ENCODE measurements around a stretch of chr6.

DNA sequence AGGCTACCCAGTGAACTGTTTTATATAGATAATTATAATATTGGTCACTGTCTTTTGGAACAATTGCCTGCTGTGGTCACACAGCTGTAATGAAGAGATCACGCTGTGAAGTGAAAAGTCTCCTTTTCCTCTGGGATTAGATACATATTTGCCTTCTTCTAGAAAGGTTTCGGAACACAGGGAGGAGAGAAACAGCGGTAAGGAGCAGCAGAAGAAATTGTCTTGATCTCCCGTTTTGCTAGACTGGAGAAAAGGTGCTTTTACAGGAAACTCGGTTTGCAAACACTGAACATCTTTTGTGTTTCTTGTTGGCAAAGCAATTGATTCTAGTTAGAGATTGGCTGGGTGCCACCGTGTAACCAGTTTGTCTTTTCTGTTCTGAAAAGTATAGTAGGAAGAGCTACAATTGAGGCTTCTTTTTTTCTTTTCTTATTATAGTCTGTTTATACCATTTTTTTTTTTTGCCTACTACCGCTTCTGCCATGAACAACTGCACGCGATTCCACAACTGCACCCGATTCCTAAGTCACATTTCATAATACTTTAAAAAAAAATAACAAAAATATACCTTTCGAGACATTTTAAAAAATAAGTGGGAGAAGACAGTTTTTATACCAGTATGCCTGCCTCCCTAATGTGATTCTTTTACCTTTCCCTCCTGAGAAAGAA, 404.1 kb upstream of the ID4 start:
- PRO-cap = no peak

DNA sequence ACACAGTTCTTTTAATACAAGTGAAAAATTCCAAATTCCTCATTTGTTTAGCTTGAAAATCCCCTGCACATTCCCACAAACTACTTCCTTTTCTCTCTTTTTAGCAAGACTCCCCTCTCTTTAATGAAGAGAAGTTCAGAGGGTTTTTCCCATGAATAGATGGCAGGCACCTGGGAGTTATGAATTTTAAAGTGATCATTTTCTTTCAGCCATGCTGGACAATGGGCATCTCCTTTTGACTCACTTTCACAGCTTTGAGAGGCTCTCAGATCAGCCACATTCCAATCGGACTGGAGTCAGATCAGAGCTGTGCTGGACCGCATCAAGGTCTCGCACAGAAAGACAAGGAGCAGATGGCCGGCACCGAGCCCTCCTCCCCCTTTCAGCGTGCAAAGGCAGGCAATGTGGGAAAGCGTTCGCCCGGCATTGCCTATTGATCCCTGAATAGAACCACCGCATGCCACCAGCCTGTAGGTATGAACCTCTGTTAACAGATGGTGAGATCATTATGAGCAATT, 117.7 kb upstream of the ID4 start:
- PRO-cap = no peak

DNA sequence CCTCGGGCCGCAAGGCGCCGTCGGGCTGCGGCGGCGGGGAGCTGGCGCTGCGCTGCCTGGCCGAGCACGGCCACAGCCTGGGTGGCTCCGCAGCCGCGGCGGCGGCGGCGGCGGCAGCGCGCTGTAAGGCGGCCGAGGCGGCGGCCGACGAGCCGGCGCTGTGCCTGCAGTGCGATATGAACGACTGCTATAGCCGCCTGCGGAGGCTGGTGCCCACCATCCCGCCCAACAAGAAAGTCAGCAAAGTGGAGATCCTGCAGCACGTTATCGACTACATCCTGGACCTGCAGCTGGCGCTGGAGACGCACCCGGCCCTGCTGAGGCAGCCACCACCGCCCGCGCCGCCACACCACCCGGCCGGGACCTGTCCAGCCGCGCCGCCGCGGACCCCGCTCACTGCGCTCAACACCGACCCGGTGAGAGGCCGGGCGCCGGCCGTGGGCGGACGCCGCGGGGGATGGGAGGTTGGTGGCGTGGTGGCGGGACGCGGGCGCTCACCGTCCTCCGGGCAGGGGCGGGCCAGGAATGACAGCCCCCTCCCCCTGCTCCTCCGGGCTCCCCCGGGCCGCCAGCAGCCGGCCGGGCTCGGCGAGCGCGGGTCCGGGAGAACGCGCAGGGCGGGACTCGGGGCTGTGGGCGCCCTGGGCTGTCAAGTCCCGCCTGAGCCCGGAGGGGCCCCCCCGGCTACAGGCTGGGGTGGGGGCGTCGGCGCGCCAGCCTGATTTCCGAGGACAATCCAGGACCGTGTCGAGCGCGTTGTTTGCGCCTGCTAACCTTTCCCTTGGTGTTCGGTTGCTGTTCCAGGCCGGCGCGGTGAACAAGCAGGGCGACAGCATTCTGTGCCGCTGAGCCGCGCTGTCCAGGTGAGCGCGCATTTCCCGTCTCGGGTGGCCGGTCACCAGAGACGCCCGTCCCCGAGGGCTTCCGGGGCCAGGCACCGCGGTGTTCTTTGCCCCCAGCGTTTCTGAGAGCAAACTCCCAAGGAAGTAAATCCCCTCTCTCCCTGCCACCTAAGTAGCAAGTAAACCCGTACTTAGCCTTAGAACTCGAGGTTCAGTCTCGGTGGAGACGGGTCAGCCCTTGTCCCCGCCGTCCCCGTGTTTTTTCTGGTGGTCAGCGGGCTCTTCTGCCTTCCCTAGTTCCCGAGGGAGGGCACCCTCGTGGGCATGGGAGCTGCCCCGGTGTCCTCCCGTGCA, 1.0 kb downstream of the ID4 start:
- PRO-cap = no peak

- PRO-cap = no peak
These were observed 8.4 kb downstream of the ID4 start for GRCh38 chr6:19845517-19846051.

DNA sequence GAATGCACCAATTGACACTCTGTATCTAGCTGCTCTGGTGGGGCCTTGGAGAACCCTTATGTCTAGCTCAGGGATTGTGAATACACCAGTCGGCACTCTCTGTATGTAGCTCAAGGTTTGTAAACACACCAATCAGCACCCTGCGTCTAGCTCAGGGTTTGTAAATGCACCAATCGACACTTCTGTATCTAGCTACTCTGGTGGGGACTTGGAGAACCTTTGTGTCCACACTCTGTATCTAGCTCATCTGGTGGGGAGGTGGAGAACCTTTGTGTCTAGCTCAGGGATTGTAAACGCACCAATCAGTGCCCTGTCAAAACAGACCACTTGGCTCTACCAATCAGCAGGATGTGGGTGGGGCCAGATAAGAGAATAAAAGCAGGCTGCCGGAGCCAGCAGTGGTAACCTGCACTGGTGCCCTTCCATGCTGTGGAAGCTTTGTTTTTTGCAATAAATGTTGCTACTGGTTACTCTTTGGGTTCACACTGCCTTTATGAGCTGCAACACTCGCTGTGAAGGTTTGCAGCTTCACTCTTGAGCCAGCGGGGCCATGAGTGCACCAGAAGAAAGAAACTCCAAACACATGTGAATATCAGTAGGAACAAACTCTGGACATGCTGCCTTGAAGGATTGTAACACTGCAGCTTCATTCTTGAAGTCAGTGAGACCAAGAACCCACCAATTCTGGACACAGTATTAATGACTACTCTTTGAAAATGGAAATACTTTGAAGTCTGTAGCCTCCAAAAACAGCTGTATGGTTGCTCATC, 89.8 kb upstream of the MBOAT1 start:
- PRO-cap = no peak

DNA sequence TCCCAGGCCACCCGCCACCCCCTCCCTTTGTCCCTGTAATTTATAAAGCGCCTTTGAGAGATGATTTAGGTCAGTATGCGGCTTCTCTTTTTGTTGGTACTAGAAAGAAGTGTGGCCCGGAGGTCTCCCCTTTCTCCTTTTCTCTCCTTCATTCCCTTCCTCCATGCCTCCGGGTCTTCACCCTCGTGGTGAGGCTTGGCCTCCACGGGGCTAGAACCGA, 2.4 kb downstream of the E2F3 start:
- PRO-cap = no peak

DNA sequence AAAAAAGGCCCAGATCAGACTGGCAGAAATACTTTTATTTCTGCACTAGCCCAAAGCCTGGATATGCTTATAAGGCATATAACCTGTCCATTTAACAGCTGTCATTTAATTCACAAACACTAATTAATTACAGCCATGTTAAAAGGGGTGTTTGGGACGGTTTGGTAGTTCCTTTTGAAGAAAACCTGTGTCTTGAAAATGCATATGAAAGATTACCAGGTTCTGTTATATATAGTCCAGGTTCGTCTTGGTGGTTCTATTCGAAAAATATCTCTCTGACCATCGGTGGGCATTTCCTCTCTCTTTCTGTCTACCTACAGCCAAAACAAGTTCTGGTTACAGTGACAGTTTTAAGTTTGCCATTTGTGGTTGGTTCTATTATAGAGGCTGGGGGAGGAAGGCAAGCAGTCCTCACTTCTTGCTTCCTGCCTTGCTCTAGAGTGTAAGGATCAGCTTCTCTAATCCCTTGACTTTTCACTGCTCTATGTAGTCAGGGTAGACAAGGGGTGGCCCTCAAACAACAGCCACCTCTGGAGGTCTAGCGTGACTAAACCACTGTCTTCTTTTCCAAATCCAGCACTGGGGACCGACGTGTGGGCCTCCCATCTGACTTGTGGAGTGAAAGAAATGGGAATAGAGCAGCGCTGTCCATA, 16.0 kb downstream of the E2F3 start:
- PRO-cap = no peak

- PRO-cap = no peak
These were observed 276.9 kb downstream of the CDKAL1 start for GRCh38 chr6:20811131-20811485.

DNA sequence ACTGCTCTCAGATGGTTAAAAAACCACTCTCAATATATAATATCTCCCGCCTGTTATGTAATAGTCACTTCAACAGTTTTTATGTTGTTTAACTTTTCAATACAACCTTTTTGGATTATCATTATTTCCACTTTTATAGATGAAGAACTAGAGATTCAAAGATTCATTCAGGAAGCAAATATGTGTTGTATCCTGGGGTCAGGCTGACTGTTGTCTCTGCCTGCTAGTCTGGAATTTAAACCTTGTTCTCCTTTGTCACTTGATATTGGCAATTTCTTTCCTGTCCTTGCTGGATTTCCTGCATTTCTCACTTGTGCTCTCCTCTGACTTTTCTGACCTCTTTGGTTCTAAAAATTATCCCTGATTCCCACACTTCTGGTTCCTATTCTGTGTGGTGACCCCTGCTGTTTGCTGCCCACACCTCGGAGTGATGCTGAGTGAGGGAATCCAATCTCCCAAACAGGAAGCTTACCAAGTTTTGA, 345.2 kb downstream of the CDKAL1 start:
- PRO-cap = no peak

- PRO-cap = no peak
These were observed 335.0 kb upstream of the SOX4 start for GRCh38 chr6:21258505-21258975.

GRCh38 chr6:21438589-21438974, 155.0 kb upstream of the SOX4 start:
- PRO-cap = no peak

DNA sequence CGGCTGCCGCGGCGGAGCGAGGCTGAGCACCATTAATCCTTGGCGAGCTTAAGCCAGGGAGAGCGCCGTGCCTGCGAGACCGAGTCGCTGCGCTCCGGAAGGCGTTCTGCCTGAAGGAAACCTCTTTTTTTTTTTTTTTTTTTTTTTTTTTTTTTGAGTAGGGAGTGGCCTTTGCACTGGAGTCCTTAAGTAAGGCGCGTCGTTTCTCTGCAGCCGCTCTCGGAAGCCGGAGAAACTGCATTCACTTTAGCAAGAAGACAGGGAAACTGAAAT, 4.8 kb upstream of the SOX4 start:
- PRO-cap = no peak

DNA sequence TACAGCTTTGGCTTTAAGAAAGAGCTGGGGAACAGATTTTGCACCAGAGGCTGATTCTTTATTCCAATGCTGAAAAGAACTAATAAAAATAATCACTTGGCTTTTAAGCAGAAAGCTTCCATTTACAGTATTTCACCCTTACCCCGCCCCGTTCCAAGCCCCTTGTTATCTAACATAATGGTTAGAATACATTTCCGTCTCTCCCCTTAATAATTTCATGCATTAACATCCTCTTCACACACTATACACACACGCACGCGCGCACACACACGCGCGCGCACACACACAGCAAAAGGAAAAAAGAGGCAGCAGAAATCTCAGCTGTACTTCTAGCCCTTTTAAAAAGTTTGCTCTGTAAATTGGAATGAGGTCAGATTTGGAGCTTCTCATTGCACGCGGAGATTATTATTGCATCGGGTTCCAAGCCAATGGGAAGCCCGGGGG, 317 bp upstream of the SOX4 start:
- PRO-cap = no peak

DNA sequence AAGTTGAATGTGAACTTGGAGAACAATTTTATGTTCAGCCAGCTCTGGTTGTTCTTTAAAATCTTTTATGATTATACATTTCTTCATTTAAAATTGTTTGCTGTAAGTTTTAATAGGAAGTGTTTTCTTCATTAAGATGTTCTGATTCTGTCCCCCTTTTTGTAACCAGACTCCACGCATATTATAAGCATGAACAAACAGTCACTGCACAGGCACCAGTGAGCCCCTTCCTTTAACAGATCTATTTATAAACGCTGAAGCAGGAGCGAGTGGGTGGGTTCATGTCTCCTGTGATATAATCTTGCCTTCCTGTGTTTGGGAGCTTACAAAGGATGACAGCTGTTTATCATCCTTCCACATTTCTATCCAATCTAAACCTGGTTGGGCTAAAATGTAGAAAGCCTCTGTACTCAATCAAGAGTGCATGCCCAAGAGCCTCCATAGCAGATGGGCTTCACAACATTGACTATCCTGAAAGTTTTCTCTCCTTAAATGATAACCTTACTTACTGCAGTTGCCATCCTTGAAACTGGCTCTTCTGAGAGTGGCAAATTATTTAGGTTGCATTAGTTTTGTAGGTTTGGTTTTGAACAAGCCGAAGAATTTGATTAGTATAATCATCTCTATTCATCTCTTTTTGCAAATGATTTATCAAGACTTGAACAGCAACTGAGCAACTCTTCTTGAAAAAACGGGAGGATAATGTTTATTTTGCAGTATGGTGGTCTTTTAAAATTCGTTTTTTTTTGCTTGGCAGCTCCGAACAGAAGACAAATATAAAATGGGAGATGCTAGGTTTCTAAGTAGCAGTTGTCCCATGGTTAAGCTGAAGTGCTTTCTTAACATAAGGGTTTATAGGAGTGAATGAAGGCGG, 299.1 kb downstream of the PRL start:
- PRO-cap = no peak

DNA sequence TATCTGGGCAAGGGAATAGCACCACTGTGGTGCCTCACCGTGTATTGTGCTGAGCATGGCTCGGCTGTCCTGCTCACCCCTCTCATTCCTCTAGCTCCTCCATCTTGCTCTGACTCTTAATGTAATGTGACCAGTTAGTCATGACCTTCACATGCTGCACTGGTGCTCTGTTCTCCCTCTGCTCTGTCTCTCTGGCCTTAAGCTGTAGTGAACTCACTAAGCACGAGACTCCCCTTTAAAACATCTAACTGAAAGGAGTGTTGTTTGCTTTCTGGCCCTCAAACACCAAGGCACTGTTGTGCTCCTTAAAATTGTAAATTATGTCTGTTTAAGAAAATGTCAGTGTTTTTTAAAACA, 140.4 kb downstream of the HDGFL1 start:
- PRO-cap = no peak

- PRO-cap = no peak
These were observed 437 bp downstream of the GPLD1 start for GRCh38 chr6:24488857-24489424.

DNA sequence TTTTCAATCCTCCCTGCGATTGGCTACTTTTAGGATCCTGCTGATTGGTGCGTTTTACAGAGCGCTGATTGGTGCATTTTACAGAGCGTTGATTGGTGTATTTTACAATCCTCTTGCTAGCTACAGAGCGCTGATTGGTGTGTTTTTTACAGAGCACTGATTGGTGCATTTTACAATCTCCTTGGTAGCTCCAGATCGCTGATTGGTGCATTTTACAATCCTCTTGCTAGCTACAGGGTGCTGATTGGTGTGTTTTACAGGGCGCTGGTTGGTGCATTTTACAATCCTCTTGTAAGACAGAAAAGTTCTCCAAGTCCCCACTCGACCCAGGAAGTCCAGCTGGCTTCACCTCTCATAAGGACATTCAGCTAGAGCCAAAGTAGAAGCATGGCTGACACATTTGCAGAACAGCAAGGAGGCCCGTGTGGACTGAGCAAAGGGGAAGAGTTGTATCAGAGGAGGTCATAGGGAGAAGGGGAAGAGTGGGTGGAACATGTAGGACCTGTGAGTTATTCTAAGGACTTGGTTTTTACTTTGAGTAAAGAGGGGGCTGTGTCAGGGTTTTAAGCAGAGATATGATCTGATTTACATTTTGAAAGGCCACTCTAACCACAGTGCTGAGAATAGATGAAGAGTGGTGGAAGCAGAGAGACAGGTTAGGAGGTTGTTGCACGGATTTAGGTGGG, 2.6 kb downstream of the ALDH5A1 start:
- PRO-cap = no peak

GRCh38 chr6:24668445-24669039, 1.7 kb downstream of the ACOT13 start:
- PRO-cap = no peak

- PRO-cap = no peak
These were observed 16.2 kb downstream of the C6orf62 start for GRCh38 chr6:24702654-24703190.

GRCh38 chr6:24743224-24743932, 24.4 kb upstream of the C6orf62 start:
- PRO-cap = no peak